ENCODE measurements around the gene FBXO24.

- PRO-cap = no peak
- RAMPAGE, long total RNA = no peak
Measured at GRCh38 chr7:100246192-100246935, 26.6 kb downstream of the PVRIG start.

DNA sequence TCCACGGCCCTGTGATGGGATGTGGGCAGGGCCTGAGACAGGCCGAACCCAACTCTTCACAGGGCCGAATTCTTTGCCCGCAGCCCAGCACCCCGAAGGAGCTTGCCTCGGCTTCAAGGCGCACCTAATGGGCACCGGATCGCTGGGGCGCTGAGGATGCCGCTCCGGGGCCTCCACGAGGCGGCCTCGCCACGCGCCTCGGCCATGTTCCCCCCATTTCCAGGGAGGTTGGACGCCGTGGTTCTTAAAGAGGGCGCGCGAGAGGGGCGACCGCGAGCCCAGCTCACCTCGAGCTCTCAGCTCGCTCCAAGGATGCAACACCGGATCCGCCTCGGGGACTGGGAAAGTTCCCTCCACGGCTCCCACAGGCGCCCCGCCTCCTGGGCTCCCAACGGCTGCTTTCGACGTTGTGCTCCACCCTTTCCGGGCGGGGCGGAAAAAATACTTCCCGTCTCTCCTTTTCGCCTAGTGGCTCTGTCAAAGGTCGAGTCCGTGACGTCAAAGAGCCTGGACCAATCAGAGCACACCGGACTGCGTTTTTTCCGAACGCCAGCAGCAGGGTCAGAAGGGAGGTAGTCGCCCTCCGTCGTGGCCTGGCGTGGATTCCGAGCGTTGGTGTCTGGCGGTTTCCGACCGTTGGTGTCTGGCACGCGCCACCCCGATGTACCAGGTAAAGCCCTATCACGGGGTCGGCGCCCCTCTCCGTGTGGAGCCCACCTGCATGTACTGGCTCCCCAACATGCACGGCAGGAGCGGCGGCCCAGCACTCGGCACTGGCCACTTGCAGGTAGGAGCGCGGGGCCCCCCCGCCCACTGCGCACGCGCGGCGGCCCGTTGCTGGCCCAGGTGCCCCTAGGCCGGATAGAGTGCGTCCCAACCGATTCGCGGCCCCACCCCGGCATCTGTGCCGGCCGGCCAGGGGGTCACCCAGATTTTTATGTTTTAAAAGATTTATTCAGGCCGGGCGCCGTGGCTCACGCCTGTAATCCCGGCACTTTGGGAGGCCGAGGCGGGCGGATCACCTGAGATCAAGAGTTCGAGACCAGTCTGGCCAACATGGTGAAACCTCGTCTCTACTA lies 22.0 kb upstream of the PILRB start:
- PRO-cap = bidirectional peak, plus-strand start at position 564 of the sequence, minus-strand start at position 340 of the sequence; bidirectional peak, plus-strand start at position 837 of the sequence, minus-strand start at position 775 of the sequence; bidirectional peak, plus-strand start outside the sequence, minus-strand start at position 1,078 of the sequence
- RAMPAGE, long total RNA = start-site peak on the minus strand centred at position 381 of the sequence, 100 bp wide, 304 and 76 reads in 2 replicates

DNA sequence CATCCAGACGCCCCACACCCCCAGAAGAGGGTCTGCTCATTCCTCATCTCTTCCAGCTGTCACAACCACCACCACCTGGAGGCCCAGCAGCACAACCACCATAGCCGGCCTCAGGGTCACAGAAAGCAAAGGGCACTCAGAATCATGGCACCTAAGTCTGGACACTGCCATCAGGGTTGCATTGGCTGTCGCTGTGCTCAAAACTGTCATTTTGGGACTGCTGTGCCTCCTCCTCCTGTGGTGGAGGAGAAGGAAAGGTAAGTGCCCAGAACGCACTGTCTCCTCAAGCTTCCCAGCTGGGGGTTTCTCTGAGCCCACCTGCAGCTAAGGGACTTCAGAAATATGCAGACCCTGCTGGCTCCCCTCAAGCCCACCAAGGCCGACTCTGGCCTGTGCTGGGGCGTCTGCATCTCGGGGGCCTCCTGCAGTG lies 1.4 kb downstream of the PILRB start:
- PRO-cap = no peak
- RAMPAGE, long total RNA = no peak

DNA sequence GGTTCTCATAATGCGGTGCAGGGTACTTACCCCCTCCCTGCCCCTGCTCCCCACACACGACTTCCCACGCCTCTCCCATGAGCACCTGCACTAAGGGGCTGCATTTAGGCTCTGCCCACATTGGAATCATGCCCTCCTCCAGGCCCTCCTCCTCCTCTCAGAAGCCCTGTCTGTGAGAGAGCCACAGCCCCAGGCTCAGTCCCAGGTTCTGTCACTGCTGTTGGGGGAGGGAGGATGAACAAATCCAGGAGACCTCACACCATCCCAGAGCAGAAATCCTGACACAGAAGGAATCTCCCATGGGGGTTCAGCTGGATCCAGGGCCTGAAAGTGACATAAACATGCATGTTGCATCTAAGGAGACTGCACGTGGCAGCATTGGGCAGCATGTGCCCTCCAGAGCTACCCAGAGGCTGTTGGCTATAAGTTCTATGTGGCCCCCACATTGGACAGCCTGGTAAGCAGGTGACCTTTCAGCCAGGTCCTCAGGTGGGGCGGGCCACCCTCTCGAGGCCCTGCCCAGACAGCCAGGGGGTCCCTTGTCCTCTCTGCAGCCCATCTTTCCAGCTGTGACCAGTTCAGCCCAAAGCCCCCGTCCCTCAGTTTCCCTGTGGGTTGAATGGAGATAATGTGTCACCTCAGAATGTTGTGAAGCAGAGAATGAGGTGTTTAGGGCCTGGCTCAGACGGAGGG lies 1.6 kb upstream of the PILRA start:
- PRO-cap = no peak
- RAMPAGE, long total RNA = no peak

DNA sequence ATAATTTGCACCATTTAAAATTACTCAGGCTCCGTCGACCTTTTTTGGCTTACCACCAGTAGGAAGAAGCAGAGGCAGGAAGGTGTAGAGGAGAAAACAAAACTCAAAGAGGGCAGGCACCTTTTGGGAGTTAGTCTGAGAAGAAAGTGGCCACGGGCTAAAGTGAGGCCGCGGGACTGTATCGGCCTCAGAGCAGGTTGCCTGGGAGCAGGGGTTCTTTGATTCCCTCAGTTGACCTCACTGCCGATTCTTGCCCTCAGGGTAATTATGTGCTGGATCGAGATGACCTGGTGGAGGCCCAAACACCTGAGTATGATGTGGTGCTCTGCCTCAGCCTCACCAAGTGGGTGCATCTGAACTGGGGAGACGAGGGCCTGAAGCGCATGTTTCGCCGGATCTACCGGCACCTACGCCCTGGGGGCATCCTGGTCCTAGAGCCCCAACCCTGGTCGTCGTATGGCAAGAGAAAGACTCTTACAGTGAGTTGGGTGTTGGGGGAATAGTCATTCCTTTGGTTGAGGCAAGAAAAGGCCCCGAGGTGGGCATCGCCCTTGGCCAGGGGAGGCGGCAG lies 3.1 kb downstream of the MEPCE start:
- PRO-cap = no peak
- RAMPAGE, long total RNA = no peak

- PRO-cap = no peak
- RAMPAGE, long total RNA = no peak
Measured at GRCh38 chr7:100493503-100493860, 9.8 kb downstream of the NYAP1 start.

GRCh38 chr7:100493861-100494536 lies 10.3 kb downstream of the NYAP1 start:
- PRO-cap = bidirectional peak, plus-strand start at chr7:100494350, minus-strand start at chr7:100494171
- RAMPAGE, long total RNA = no peak

DNA sequence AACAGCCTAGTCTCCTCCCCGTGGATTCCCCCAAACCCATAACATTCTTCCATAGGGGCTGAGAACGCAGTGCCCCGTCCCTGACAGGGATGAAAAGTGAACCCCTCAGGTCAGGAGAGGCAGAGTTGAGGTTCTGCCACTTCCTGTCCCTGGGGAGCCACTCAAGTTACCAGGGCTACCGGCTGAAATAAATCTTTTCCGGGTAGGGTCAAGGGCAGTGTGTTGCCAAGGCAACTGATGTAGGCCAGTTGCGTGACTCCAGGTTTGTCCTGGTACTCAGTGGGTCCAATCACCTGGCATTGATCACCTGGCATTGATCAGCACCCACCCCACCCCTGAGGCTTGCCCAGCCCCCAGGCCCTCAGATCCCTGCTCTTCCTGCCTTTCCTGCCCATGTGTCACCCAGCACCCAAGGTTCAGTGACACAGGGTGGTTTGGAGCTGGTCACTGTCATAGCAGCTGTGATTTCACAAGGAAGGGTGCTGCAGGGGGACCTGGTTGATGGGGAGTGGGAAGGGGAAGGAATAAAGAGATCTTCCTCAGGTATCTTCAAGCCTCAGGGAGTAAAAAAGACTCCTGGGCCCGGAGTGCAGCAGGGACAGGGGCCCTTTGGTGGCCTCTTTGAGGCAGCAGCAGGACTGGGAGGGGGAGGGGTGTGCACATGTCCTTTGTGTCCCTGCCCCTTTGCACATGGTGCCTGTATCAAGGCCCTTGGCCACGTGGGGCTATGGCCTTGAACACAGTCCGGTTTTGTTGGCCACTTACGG lies 5.8 kb downstream of the SAP25 start:
- PRO-cap = no peak
- RAMPAGE, long total RNA = no peak

GRCh38 chr7:100586247-100586574 lies at the start of gene FBXO24:
Gene FBXO24, plus strand, starts transcription at chr7:100586328.
- PRO-cap = no peak
- RAMPAGE, long total RNA = no peak

DNA sequence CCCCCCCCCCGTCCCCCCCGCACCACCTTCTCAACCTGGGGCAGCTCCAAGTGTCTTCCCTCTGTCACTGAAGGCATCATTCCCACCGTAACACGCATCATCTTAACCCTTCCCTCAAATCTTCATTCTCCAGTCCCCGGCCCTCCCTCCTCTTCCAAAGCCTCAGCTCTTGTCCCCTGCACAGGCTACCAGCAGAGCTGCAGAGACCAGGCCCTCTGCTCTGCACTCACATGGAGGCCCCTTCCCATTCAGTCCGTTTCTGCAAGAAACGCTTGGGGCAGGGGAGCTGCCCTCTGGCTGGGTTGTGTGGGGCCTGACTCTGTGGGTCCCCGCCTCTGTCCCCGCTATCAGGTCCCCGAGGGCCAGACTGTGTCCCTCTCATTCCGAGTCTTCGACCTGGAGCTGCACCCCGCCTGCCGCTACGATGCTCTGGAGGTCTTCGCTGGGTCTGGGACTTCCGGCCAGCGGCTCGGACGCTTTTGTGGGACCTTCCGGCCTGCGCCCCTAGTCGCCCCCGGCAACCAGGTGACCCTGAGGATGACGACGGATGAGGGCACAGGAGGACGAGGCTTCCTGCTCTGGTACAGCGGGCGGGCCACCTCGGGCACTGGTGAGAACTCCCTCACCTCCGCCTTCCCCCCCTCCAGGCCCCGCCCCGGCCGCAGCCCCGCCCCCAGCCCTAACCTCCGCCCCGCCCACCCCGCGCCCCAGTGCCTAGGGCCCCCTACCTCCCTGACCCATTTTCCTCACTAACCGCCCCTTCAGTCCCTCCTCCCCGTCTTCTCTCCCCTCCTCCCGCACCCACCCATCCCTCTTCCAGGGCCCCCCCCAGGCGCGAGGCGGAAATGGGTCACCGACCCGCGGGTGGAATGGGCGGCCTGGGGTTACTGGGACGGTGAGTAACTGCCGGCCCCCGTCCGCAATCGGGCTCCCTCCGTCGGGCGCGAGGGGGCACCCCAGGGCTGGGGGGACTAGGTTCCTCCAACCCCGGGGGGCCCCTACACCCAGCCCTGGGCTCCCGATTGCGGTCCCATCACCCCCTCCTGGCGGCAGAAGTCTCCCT lies 1.8 kb downstream of the PCOLCE start:
- PRO-cap = bidirectional peak, plus-strand start at position 534 of the sequence, minus-strand start at position 609 of the sequence
- RAMPAGE, long total RNA = no peak

DNA sequence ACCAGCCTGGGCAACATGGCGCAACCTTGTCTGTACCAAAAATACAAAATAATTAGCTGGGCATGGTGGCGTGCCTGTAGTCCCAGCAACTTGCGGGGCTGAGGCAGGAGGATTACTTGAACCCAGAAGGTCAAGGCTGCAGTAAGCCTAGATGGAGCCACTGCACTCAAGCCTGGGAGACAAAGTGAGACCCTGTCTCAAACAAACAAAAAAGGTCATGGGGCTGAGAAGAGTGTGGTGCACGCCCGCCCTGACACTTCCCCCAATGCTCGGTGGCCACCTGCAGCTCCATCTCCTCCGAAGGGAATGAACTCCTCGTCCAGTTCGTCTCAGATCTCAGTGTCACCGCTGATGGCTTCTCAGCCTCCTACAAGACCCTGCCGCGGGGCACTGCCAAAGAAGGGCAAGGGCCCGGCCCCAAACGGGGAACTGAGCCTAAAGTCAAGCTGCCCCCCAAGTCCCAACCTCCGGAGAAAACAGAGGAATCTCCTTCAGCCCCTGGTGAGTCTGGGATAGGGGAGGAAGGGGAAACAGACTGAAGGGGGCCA lies 4.0 kb downstream of the PCOLCE start:
- PRO-cap = no peak
- RAMPAGE, long total RNA = no peak

DNA sequence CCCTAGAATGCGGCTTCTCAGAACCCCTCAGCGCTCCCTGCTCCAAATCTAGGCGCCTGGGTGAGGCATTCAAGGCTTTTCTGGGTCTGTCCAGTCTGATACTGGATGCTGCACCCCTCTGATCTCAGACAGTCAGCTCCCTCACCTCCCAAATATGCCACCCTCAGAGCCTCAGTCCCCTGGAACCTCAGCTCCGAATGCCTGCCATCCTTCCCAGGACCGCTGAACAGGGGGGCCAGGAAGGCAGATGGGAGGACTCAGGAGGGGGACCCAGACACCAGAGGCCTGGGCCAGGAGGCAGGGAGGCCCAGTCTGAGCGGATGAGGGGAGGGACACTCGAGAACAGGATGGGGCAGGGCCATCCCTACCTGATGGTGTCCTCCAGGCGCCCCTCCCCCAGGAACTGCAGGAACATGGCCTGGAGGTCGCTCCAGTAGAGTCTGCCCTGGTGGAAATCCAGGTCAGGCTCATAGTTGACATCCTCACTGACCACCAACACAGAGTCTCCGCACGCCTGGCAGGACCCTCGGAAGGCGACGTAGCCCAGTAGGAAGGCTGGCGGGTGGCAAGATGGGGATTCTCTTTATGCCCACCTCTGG lies 935 bp downstream of the TFR2 start:
- PRO-cap = no peak
- RAMPAGE, long total RNA = no peak

DNA sequence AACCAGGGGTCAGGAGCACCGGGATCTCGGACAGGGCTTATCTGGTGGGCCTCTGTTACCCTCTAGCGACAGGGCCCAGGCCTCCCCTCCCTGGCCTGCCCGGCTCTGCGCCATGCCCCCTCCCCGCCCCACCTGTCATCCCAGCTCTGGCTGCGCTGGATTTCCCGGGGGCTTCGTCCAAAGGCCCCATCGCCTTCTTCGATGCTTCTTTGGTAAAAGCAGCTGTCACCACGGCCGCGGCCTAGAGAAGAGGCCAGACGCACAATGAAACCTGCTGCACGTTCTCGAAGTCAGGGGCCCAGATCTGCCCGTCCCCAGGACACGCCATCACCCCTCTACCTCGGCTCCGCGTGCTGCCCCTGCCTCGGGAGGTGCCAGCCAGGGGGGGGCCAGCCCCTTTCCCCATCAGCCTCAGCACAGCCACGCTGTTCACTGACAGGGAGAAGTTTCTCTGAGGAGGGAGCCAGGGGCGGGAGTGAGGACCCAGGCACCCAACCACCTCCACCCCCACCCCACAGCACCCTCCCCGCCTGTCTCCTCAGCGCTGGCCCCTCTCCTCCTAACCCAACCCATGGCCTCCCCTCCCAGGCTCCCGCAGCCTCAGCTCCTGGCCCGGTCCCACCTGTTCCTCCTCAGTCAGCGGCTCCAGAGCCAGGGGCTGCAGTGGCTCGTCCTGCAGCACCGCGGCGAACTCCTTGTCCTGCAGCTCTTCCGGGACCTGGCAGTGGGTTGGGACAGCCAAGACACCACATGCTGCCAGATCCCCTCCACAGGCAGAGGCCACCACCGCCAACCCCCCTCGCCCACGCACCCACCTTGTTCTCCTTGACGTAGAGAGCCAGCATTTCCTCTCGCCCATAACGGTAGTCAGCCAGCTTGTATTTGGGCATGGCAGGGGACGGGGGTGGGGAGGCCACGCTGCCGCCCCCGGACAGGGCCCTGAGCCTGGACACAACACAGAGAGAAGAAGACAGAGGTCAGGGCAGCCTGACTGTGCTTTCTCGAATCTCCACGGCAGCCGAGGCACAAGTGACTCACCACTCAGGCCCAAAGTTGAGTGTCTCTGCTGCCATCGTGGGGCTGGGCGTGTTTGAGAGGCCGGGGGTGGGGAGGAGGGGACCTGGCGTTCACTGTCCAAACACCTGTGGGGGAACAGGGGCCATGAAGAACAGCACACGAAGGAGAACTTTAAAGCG lies 6.5 kb downstream of the GIGYF1 start:
- PRO-cap = no peak
- RAMPAGE, long total RNA = no peak

DNA sequence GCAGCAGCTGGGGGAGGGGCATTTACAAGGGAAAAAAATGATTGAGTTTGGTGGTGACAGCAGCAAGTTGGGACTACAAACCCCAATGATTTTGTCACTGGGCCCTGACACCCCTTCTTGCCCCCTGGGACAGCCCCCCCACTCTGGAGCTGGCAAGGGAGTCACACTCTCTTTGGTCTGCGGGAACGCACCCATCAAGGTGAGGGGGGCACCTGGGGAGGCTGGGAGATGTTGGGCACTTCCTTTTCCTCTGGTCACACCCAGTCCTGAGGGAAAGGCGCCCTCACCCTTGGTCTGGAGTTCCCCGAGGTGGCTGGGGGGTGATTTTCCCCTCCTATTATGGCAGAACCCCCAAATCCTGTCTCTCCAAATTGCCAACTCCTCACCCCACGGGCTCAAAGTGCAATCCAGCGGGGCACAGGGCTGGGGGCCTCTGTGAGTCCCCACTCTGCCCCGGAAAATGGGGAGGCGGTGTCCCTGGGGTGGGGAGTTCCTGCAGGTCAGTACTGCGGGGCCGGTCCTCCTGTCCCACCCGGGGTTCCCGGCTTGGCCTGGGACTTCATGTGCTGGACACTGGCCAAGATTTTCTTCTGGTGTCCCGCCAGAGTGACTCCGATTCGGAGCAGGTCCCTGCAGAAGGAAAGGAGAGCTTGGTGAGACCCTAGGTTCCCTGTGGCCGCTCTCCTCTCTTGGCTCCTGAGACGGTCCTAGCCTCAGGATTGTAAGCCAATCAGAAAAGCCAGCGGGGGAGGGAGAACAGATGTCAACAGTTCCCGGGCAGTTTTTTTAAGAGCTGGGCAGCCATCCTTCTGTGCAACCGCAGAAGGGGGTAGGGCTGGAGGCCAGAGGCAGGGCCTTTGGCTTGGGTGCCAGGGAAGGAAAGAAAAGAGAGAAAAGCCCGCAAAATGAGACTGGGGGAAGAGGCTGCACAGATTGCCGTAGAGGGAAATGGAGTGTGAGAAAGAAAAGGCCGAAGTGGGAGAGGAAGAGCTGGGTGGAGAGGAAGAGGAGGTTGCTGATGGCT lies 24.1 kb downstream of the EPHB4 start:
- PRO-cap = unidirectional peak, minus-strand start at position 674 of the sequence
- RAMPAGE, long total RNA = no peak

- PRO-cap = no peak
- RAMPAGE, long total RNA = no peak
Measured at GRCh38 chr7:100819399-100820143, 7.8 kb downstream of the EPHB4 start.

DNA sequence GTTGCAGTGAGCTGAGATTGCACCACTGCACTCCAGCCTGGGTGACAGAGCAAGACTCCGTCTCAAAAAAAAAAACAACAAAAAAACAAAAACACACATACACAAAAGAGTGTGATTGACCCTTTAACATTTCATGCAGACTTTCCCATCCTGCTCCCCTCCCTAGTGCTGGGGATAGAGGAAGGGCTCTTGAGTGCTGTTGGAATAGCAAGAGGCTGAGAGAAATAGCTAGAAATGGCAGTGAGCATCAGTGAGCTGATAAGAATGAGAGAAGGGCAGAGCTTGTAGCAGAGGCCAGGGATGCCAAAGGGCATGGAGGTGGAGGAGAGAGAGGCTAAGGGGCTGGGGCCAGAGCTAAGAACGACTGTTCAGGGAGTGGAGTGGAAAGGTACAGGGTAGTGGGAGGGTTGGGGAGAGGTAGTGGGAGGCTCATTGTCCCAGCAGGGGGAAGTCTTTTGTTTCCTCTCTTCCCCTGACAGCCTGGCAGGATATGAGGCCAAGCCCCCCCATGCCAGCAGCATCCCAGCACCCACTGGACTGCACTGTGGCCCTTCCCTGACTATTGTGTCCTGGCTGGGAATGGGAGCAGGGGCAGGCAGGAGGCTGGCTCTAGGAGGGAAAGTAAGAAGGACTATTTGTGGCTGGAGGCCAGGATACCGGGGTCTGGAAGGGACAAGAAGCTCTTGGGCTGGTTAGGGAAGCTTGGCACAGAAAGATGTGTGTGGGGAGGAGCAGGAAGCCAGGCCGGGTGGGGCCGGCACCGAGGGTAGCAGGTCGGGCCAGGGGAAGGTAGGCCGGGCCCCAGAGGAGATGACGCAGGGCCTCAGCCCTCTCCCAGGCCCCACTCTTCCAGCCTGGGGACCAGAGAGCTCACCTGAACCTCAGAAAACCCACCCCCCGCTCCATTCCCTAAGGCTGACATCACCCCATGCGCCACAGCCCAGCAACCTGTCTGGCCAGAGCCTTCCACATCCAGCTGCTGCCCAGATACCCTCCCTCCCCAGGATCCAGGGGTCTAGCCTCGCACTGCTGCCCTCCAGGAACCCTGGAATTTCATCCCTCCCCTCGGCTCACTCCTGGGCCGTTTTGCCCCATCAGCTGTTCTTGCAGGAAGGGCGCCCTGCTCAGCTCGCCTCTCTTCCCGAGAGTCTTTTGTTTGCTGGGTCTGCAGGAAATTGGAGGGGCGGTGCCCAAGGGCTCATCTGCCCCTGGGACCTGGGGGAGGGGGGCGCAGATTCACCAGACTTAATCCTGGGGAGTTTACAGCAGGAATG lies 8.7 kb upstream of the EPHB4 start:
- PRO-cap = bidirectional peak, plus-strand start at position 905 of the sequence, minus-strand start at position 849 of the sequence; bidirectional peak, plus-strand start at position 1,151 of the sequence, minus-strand start at position 1,154 of the sequence
- RAMPAGE, long total RNA = no peak

GRCh38 chr7:100891111-100892102 lies 1.9 kb upstream of the UFSP1 start:
- PRO-cap = bidirectional peak, plus-strand start at chr7:100891183, minus-strand start at chr7:100891273; bidirectional peak, plus-strand start at chr7:100891485, minus-strand start at chr7:100891418; unidirectional peak, minus-strand start at chr7:100891701
- RAMPAGE, long total RNA = no peak

- PRO-cap = no peak
- RAMPAGE, long total RNA = no peak
Measured at GRCh38 chr7:101086997-101088517, 2.3 kb downstream of the TRIM56 start.

GRCh38 chr7:101130187-101130842 lies 3.4 kb downstream of the SERPINE1 start:
- PRO-cap = no peak
- RAMPAGE, long total RNA = no peak

- PRO-cap = bidirectional peak, plus-strand start at chr7:101138701, minus-strand start at chr7:101138638
- RAMPAGE, long total RNA = no peak
Measured at GRCh38 chr7:101138084-101138951, 11.4 kb downstream of the SERPINE1 start.